ENCODE data around the gene ADCK1.

GRCh38 chr14:77023040-77023364 is 5.5 kb downstream of the IRF2BPL start:
- PRO-cap, 2 experiments: no peak in any of the 2 experiments

DNA sequence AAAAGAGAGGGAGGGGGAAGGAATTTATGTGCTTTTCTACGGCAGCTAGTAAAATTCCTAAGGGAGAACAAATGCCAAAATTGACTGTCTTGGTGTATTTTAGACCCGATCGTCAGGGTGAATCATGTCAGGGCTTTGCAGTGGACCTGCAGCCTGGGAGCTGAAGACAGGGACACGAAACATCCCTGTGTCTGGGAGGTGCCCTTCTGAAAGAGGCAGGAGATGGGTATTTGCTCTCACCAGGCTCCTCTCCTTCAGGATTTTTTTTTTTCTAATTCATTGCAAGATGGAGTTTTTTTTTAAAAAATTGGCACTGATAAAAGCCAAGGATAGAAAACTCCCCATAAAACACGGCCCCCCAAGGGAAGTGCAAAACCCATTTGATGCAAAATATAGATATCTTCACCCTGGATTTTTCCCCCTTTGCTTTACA is 10.5 kb upstream of the IRF2BPL start:
- PRO-cap, 2 experiments: no peak in any of the 2 experiments

- PRO-cap, 2 experiments: peak in 1 of 2 experiments; most common minus-strand start chr14:77043323 (in 1)
Measured at GRCh38 chr14:77043133-77044198, 15.0 kb upstream of the IRF2BPL start.

GRCh38 chr14:77045413-77046144 is 17.1 kb upstream of the IRF2BPL start:
- PRO-cap, 2 experiments: no peak in any of the 2 experiments

GRCh38 chr14:77121375-77122219 is 20.0 kb downstream of the ZDHHC22 start:
- PRO-cap, 2 experiments: no peak in any of the 2 experiments

- PRO-cap, 2 experiments: no peak in any of the 2 experiments
Measured at GRCh38 chr14:77278592-77279191, 7.7 kb upstream of the NGB start.

- PRO-cap, 2 experiments: no peak in any of the 2 experiments
Measured at GRCh38 chr14:77347772-77348126, 26.9 kb downstream of the GSTZ1 start.

DNA sequence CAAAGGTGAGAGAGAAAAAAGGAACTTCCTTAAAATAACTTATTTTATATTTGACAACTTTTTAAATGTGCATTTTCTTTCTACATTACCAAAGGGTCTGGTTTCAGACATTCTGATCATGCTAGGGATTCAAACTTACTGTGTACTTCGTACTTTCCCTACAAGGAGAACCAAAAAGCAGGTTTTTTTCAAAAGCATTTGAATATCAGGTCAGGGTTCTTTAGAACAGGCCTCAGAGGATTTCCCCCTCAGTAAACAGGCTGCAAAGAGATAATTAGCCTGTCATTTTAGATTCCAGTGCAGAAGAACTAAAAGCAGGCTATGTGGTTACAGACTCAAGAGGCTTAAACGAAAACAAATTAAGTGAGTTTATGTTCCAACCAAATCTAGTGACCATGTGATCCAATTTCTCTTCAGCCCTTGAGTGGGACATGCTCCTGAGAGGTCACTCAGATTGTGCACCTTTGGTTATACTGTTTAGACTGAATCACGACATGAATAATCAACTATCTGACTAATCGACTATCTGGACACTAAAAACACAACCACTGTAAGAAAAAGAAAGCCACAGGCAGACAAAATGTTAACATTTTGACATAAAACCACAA is 4.6 kb downstream of the TMED8 start:
- PRO-cap, 2 experiments: no peak in any of the 2 experiments

- PRO-cap, 2 experiments: no peak in any of the 2 experiments
Measured at GRCh38 chr14:77663157-77663774, 44.6 kb downstream of the ALKBH1 start.

- PRO-cap, 2 experiments: no peak in any of the 2 experiments
Measured at GRCh38 chr14:77717938-77718670, 10.2 kb downstream of the SLIRP start.

- PRO-cap, 2 experiments: peak in 2 of 2 experiments; most common plus-strand start chr14:77800112 (in 1); most common minus-strand start chr14:77800020 (in 2)
Measured at GRCh38 chr14:77799787-77800836, at the start of gene ADCK1. Gene ADCK1, plus strand, starts transcription at chr14:77800109.

- PRO-cap, 2 experiments: no peak in any of the 2 experiments
Measured at GRCh38 chr14:77907393-77908281, 107.7 kb downstream of the ADCK1 start.

- PRO-cap, 2 experiments: no peak in any of the 2 experiments
Measured at GRCh38 chr14:78100449-78100886, 69.7 kb upstream of the NRXN3 start.

GRCh38 chr14:78645056-78645465 is 474.9 kb downstream of the NRXN3 start:
- PRO-cap, 2 experiments: no peak in any of the 2 experiments

- PRO-cap, 2 experiments: no peak in any of the 2 experiments
Measured at GRCh38 chr14:79759177-79759627, 452.1 kb downstream of the DIO2 start.

DNA sequence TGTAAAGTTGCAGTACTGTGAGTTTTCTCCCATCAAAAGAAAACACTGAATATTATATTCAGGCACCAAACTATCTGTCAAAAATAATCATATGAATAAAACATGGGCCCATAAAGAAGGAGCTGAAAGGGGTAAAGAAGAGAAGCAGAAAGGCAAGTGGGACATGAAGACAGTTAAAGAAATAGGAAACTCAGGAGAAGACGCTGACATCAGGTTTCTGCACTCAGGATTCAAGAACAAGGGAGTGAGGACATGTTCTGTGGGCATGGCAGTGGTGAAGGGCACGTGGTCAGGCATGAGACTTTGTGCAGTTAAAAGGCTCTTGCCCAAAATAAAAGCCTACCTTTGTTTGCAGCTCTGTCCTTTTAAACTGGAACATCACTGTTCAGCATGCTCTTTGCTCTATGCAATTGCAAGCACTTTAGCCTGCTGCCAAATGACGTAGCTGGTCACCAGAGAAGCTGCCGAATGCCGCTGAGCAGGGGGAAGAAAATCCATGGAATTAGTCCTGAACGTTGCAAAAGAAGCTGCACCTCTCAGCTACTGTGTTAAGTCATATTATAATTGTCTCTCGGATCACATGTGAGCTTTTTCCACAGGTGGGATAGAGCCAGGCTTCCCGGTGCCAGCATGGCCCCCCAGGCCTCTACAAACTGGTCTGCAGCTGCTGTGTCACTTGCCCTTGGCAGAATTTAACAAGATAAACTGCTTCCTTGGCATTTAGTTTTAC is 176.2 kb upstream of the DIO2 start:
- PRO-cap, 2 experiments: no peak in any of the 2 experiments

DNA sequence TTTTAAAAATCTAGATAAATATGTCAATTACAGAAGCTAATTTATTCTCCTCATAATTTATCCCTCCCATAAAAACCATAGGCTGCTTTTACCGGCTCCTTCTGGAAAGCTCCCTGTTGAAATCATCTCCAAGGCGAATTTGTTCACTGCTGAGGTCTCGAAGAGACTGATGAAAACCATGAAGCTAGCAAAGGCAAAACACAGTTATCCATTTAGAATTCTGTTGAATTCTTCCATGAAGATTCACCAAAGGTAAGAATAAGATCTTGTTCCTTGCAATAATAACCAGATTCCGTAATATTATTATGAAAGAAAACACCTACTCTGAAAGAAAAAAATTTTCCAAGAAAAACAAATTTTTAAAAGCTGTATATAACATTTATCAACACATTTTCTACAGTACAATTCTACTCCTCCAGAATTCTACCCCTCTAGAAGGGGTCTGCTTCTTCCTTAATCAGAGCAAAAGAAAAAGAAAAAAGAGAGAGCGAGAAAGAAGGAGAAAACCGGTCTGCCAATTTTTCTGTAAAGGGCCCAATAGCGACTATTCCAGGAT is 41.6 kb downstream of the CEP128 start:
- PRO-cap, 2 experiments: no peak in any of the 2 experiments

DNA sequence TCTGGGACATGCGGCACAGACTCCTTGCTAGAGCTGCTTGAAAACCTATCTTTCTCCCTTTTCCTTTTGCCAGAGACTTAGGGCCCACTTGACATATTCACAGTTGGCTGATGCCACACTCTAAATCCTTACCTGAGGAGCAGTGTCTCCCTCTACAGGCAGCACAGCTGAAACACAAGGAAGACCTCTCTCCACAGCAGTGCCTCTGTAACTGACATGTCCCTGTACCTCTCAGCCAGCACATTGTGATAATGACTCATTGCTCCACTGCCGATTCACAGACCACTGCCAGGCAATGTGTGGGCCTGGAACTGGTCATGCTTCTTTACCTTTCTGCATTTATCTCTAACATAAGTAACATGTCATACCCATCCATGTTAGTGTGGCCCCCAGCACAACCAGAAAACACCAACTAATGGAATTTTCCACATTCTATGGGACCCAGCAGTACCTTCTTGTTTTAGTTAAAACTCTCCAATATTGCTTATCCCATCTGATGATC is 56.6 kb downstream of the GTF2A1 start:
- PRO-cap, 2 experiments: no peak in any of the 2 experiments

DNA sequence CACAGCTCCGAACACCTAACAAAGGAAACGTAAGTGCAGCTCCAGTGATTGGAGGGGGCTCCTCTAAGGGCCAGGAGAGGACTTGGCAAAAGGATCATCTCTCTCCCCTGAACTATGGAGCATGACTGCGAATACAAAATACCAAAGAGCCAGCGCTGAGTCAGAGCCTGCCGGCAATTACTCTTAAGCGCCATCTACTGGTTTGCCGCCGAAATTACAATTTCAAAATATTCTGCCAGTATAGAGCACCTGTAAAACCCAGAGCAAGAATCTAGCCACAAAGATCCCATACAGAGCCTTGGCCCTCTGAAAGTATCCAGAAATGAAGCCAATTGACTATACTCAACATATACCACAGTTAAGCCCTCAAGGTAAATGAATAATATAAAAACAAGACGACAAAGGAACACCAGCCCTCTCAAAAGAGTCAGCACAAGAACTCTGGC is 50.2 kb downstream of the GTF2A1 start:
- PRO-cap, 2 experiments: peak in 2 of 2 experiments; most common minus-strand start position 114 of the sequence (in 2)

- PRO-cap, 2 experiments: no peak in any of the 2 experiments
Measured at GRCh38 chr14:81398108-81398567, 2.0 kb downstream of the STON2 start.

All from right ventricle myocardium (tissue), 1 donor.